ENCODE measurements around a stretch of chr4.

DNA sequence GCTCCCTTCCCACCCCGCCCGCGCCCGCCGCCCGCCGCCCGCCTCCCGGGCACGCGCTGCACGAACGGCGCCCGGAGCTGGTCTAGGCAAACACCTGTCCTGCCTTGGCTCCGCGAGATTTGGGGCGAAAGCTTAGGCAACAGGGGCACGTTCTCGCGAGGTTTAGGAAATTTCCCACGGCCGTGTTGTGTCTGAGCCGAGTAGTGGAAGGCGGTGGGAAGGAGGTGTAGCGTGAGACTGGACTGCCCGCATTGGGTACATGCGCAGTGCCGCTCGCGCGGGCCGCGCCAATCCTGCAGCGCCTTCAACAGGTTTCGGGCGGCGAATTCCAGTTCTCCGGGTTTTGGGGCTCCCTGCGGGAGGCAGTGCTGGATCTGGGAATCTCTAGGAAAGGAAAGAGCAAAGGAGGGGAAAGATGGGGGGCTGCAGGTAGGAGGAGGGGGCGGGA, 1.3 kb upstream of the RBPJ start:
- PRO-cap, 3 experiments = peak in 3 of 3 experiments; most common plus-strand start position 331 of the sequence (in 3); most common minus-strand start position 84 of the sequence (in 2)
- RAMPAGE, long total RNA = no peak
- RRBS, 2 experiments = 0% methylated on average over 2 of the region's 41 CpGs; no CpG with 5 or more reads in 1 of the 2 experiments

DNA sequence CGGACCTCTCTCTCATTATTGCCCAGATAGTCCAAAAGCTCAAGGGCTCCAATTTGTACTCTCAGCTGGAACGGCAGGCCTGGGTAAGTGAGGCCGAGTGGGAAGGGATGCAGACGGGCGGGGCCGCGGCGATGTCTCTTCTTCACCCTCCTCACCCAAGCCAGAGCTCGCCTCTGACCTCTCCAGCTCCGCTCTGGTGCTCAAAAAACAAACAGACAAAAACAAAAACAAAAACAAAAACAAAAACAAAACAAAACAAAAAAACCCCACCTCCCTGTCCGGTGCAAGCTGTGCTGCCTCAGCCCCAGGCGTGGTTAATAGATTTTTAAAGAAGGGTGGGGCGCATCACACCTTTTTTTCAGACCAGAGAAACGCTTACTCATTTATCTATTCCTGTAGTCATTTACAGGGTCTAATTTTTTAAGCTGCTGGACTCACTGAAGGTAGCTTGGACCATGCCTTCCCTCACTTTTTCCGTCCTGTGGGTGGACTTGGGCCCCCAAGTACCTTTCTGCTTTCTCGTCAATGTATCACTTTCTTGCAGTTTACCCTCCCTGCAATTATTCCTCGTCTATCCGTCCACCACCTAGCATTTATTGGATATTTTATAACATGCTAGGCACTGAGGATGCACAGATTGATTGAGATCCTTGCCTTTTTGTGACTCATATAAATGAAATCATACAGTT, 470 bp downstream of the TBC1D19 start:
- PRO-cap, 3 experiments = no peak in any of the 3 experiments
- RAMPAGE, long total RNA = no peak
- RRBS, 2 experiments = no CpG with 5 or more reads among the region's 18 CpGs

- PRO-cap, 3 experiments = peak in 1 of 3 experiments; most common minus-strand start chr4:26751132 (in 1)
- RAMPAGE, long total RNA = no peak
- RRBS, 2 experiments = no CpG with 5 or more reads among the region's 1 CpG
Observed at GRCh38 chr4:26750847-26751342, 109.7 kb upstream of the STIM2 start.

GRCh38 chr4:26766103-26766648, 94.5 kb upstream of the STIM2 start:
- PRO-cap, 3 experiments = no peak in any of the 3 experiments
- RAMPAGE, long total RNA = no peak
- RRBS, 2 experiments = no CpG with 5 or more reads among the region's 2 CpGs

DNA sequence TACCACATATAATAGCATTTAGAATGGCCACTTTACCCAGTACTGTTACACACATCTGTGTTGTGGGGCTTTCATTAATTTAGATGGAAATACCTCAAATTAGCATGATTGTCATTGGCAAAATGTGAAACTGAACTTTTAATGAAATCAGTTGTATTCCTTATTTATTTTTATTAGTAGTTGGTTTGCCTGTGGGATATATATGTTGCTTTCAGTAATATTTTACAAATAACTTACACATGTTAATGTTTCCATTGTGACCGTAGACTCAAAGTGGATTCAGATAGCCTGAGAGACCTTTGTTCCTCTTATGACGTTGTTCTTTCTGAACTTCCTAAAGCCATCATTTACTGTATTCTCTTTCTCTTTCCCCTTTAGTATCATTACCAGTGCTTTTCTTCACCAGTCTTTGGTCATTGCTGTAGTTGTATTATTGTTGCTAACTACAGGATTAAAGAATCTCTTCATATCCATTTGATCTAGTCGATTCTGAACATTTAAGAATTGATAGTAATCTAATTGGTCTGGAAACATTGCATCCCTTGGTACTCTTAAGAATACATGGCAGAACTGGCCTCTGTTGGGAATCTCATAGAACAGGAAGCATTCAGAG, 4.2 kb downstream of the STIM2 start:
- PRO-cap, 3 experiments = no peak in any of the 3 experiments
- RAMPAGE, long total RNA = no peak
- RRBS, 2 experiments = no CpG with 5 or more reads among the region's 3 CpGs

DNA sequence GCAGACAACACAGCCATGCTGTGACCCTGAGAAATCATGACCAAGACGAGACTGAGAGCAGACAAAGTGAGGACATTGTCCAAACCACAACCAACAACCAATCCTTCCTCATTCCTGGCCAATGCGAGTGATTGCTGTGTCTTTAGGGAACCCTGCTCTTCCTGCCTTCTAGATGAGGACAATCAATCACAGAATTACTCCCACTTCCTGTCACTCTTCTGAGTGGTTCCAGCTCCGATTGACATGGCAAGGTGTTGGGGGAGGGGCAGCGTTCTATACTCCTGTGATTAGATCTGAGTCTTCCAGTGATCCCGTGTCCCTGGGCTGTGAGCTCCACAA, 227.8 kb downstream of the STIM2 start:
- PRO-cap, 3 experiments = no peak in any of the 3 experiments
- RAMPAGE, long total RNA = no peak
- RRBS, 2 experiments = no CpG with 5 or more reads among the region's 5 CpGs

DNA sequence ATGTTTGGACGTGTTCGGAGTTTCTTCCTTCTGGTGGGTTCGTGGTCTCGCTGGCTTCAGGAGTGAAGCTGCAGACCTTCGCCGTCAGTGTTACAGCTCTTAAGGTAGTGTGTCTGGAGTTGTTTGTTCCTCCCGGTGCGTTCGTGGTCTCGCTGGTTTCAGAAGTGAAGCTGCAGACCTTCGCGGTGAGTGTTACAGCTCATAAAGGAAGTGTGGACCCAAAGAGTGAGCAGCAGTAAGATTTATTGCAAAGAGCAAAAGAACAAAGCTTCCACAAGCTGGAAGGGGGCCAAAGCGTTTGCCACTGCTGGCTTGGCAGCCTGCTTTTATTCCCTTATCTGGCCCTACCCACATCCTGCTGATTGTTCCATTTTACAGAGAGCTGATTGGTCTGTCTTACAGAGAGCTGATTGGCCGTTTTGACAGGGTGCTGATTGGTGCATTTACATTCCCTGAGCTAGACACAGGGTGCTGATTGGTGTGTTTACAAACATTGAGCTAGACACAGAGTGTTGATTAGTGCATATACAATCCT, 1255.9 kb downstream of the STIM2 start:
- PRO-cap, 3 experiments = no peak in any of the 3 experiments
- RAMPAGE, long total RNA = no peak
- RRBS, 2 experiments = no CpG with 5 or more reads among the region's 14 CpGs

DNA sequence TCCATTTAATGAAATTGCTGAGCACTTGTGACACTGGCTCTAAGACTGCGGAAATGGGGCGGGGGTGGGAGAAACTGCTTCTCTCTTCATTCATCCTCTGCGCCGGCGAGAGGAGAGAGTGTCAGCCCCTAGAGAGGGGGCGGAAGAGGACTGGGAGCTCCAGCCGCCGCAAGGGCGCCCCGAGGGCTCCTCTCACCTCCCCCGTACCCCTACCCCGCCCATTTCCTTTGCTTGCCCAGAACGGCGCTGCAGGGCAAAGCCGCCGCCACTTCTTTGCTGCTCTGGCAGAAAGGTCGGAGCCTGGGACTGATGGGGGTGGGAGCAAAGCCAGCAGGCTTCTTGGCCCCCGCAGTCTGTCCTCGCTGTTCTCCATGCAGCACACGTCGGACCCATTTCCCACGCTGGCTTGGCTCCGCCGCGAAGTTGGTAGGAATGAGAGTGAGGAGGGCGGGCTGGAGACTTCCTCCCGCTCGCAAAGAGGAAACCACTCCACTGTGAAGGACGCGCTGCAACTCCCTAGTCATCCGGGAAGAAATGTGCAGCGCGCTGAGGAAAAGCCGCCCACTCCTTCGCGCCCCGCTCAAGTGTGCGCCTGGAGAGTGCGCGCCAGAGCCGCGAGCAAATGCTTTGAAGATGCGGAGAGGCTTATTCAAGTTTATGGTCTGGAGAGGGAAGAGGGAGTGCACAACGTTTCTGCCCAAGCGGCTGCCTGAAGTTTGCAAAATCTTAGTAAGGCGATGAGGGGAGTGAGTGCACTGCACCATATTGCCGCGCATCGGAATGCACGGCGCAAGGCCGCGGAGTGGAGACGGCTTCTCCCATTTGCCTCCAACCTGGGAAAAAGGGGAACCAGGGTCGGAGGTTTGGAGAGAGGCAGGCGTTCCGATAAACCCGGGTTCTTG, 2.8 kb upstream of the PCDH7 start:
- PRO-cap, 3 experiments = peak in 1 of 3 experiments; most common plus-strand start position 238 of the sequence (in 1)
- RAMPAGE, long total RNA = no peak
- RRBS, 2 experiments = under 1% methylated on average over 2 to 3 of the region's 58 CpGs

GRCh38 chr4:30808140-30808665, 88.0 kb downstream of the PCDH7 start:
- PRO-cap, 3 experiments = no peak in any of the 3 experiments
- RAMPAGE, long total RNA = no peak
- RRBS, 2 experiments = no CpG with 5 or more reads among the region's 2 CpGs

GRCh38 chr4:37891528-37892147, 754 bp downstream of the TBC1D1 start:
- PRO-cap, 3 experiments = peak in 3 of 3 experiments; most common minus-strand start chr4:37891712 (in 2)
- RAMPAGE, long total RNA = no peak
- RRBS, 2 experiments = no CpG with 5 or more reads among the region's 19 CpGs

GRCh38 chr4:37976890-37977744, 16.9 kb downstream of the PTTG2 start:
- PRO-cap, 3 experiments = peak in 3 of 3 experiments; most common plus-strand start chr4:37977336 (in 2); most common minus-strand start chr4:37977210 (in 2)
- RAMPAGE, long total RNA = no peak
- RRBS, 2 experiments = 2% methylated on average over 16 of the region's 89 CpGs

- PRO-cap, 3 experiments = no peak in any of the 3 experiments
- RAMPAGE, long total RNA = no peak
- RRBS, 2 experiments = no CpG with 5 or more reads among the region's 9 CpGs
Observed at GRCh38 chr4:37978187-37978564, 18.0 kb downstream of the PTTG2 start.

GRCh38 chr4:38086431-38086832, 126.2 kb downstream of the PTTG2 start:
- PRO-cap, 3 experiments = no peak in any of the 3 experiments
- RAMPAGE, long total RNA = no peak
- RRBS, 2 experiments = no CpG with 5 or more reads among the region's 5 CpGs

- PRO-cap, 3 experiments = no peak in any of the 3 experiments
- RAMPAGE, long total RNA = no peak
- RRBS, 2 experiments = no CpG with 5 or more reads among the region's 1 CpG
Observed at GRCh38 chr4:38140488-38141294, 180.5 kb downstream of the PTTG2 start.

DNA sequence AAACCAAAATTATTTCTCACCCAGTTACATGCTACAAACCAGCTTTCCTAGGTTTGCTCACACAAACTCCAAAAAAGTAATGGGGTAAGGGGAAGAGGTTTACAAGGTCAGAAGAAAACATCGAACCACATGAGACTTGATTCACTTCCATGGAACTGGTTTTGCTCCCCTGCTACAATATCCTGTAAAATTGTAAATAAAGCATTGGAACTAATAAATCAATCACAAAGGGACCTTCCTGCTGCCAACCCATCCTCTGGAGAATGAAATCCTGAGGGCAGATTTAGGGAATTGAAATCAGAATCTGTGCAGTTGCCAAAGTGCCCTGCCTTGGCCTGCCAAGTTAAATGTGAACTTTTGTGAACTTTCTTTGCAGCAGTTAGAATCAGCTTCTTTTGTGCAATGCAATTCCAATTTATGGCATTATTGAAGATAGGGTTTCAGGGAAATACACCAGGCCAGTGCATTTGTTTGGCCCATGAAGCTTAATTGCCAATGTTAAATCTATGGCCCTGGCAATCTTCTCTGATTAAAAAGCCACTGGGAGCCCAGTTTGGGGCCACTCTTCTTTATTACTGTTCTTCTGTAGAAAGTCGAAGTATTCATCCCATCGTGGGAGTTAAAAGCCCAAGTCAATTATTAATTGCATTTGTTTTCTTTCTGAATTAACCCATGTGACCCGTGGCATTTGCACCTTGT, 263.1 kb downstream of the PTTG2 start:
- PRO-cap, 3 experiments = no peak in any of the 3 experiments
- RAMPAGE, long total RNA = no peak
- RRBS, 2 experiments = no CpG with 5 or more reads among the region's 4 CpGs

DNA sequence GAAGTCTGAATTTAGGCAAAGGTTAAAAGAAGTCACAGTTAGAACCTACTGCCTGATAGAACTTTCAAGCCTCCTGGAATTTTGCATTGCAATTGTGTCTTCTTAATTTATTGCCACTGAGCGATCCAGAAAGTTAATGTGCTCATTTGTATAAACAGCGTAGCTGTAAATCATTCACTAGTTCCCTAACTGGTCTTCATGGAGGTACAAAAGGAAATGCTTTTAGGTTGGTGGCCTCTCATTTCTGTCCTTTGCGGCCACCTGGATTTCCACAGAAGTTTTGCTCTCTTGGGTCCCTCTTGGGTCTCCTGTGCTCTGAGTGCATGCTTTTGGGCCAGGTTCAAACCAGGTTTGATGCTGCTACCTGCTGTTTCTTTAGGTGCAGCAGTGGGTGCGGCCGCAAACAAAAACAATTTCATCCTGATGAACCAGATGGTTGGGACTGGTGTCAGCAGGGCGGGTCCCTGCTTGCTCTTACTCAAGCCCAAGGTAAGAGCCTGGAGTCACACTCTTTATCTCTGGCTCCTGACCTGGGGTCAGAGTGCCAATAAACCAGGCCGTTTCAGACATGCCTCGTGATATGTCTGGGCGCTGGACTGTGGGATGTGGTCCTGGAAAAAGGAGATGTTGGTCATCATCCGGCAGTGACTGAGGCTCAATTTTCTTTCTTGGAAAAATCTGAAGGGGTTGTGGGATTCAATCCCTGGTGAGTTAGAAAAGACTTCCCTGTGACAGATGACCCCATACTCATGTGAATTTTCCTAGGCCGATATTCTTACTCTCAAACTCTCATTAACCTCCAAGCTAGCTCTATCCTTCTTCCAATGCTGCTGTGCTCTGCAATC, 270.1 kb downstream of the PTTG2 start:
- PRO-cap, 3 experiments = no peak in any of the 3 experiments
- RAMPAGE, long total RNA = no peak
- RRBS, 2 experiments = no CpG with 5 or more reads among the region's 11 CpGs

GRCh38 chr4:38328201-38328706, 335.7 kb upstream of the KLF3 start:
- PRO-cap, 3 experiments = no peak in any of the 3 experiments
- RAMPAGE, long total RNA = no peak
- RRBS, 2 experiments = no CpG with 5 or more reads among the region's 2 CpGs

GRCh38 chr4:38367668-38368083, 296.3 kb upstream of the KLF3 start:
- PRO-cap, 3 experiments = no peak in any of the 3 experiments
- RAMPAGE, long total RNA = no peak
- RRBS, 2 experiments = no CpG with 5 or more reads among the region's 4 CpGs

DNA sequence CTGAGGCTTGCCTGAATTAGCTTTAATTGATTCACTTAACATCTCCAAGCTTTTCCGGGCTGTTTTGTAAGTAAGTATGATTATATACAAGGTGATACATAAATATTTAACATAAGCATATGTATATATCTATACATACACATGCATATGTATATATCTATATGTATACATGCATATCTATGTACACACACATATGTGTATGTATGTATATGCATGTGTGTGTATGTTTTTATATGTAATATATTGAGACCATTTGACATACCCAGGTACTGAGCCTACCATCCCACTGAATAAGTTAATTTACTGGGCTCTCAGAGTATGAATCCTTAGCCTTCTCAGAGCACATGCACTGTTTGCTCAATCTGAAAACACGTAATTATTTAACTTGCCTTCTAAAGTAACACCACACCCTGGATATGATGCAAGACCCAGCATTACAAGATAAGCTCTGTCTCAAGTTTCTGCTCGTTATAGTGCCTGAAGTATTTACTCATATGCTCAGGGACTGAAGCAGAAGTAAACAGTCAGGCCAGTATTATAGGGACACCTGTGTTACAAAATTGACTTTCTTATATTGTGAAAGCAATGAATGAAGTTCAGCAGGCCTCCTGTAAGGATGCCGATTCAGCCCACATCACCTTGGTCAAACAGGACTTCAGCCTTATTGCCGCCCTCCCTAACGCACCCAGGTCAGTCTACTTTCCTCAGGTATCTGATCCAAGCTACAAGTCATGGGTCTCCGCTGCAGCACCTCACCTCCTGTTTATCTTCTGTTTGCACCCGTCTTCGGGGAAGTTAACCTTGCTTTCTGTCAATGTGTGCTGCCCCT, 43.0 kb upstream of the KLF3 start:
- PRO-cap, 3 experiments = no peak in any of the 3 experiments
- RAMPAGE, long total RNA = no peak
- RRBS, 2 experiments = no CpG with 5 or more reads among the region's 9 CpGs

DNA sequence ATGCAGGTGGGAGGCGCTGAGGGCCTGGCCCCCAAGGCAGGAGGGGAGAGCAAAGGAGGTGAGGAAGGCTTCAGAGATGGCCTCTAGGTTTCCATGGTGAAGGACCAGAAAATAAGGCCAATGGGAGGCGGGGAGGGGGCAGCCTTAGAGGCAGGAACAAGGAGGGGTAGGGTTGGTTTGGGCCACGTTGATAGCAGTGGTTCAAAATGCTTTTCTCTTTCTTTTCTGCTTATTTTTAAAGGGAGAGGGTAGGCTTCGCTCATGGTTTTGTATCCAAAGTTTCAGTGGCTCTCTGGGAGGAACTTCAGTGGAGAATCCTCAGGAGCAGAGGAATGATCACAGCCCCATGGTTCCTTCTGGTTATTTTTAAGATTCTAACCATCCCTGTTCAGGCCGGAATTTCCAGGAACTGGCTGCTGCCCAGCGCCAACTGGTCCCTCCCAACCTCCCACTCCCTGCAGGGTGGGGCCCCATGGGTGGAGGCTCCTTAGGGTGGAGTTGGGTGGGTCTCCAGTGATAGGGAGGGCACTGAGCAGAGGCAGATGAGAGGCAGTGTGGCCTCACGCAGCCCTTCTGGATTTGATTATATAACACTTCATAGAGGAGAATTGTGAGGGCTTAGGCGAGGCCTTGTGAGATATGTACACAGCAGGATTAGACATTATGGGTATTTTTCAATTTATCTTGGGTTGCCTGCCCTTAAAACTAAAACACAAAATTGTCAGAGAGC, 9.0 kb downstream of the KLF3 start:
- PRO-cap, 3 experiments = no peak in any of the 3 experiments
- RAMPAGE, long total RNA = no peak
- RRBS, 2 experiments = no CpG with 5 or more reads among the region's 8 CpGs